Endothelial cell of umbilical vein (primary cell): ENCODE measurements around the gene FNBP1L.

GRCh38 chr1:93447808-93448330, at the start of gene FNBP1L:
TSS of gene FNBP1L (plus strand) at chr1:93448118.
- PRO-cap, result bidirectional peak, plus-strand start at chr1:93448137, minus-strand start at chr1:93448009
CAGE:
- cytosol, long polyA minus RNA, result start-site peak on the plus strand at chr1:93448122-93448126, 63 reads
- cytosol, long polyA plus RNA, result start-site peak on the plus strand at chr1:93448075-93448141, 121 and 256 reads in 2 replicates; start-site peak on the plus strand at chr1:93448261-93448296, 19 and 51 reads in 2 replicates
- long polyA plus RNA, result start-site peak on the plus strand at chr1:93448074-93448142, 515 and 460 reads in 2 replicates
- nucleus, long polyA minus RNA, result start-site peak on the plus strand at chr1:93448089-93448163, 959 reads
- nucleus, long polyA plus RNA, result start-site peak on the plus strand at chr1:93448075-93448142, 326 and 384 reads in 2 replicates; start-site peak on the plus strand at chr1:93448243-93448301, 18 and 44 reads in 2 replicates

GRCh38 chr1:93582826-93583605, 98.6 kb downstream of the BCAR3 start:
- PRO-cap, result no peak
CAGE:
- cytosol, long polyA minus RNA, result no peak
- cytosol, long polyA plus RNA, result no peak
- long polyA plus RNA, result no peak
- nucleus, long polyA minus RNA, result no peak
- nucleus, long polyA plus RNA, result no peak

GRCh38 chr1:93595189-93595666, 86.4 kb downstream of the BCAR3 start:
- PRO-cap, result no peak
CAGE:
- cytosol, long polyA minus RNA, result no peak
- cytosol, long polyA plus RNA, result no peak
- long polyA plus RNA, result no peak
- nucleus, long polyA minus RNA, result no peak
- nucleus, long polyA plus RNA, result no peak

DNA sequence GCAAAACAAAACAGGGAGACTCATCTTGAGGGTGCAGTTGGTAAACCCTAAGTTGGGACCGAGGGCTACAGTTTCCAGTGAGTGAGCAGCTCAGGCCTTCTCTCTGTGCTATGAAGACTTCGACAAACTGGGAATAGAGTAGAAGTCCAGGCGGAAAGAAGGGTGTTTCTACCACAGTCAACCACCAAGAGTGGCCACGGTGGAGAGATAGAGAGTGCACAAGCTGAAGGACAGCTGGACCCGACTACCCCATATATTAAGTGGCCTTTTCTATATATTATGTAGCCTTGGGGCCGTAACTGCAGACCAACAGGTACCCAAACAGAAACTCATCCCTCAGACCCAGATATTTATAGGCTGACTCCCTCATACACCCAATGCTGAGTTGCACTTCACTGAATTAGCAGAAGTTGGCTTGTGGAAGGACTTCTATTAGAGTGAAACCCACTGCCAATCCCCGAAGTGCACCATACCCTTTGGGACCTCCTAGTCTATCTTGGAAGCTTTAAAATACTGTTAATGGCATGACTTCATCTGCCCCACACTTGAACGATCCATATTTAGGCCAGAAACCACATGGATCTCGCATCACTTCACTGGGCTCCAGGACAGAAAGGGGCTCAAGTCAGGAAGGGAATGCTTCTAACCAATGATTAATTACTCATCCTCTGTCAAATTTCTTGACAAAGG, 69.3 kb downstream of the BCAR3 start:
- PRO-cap, result no peak
CAGE:
- cytosol, long polyA minus RNA, result no peak
- cytosol, long polyA plus RNA, result no peak
- long polyA plus RNA, result no peak
- nucleus, long polyA minus RNA, result no peak
- nucleus, long polyA plus RNA, result no peak

- PRO-cap, result no peak
CAGE:
- cytosol, long polyA minus RNA, result no peak
- cytosol, long polyA plus RNA, result no peak
- long polyA plus RNA, result no peak
- nucleus, long polyA minus RNA, result no peak
- nucleus, long polyA plus RNA, result no peak
Measured at GRCh38 chr1:93630371-93630837, 51.2 kb downstream of the BCAR3 start.

DNA sequence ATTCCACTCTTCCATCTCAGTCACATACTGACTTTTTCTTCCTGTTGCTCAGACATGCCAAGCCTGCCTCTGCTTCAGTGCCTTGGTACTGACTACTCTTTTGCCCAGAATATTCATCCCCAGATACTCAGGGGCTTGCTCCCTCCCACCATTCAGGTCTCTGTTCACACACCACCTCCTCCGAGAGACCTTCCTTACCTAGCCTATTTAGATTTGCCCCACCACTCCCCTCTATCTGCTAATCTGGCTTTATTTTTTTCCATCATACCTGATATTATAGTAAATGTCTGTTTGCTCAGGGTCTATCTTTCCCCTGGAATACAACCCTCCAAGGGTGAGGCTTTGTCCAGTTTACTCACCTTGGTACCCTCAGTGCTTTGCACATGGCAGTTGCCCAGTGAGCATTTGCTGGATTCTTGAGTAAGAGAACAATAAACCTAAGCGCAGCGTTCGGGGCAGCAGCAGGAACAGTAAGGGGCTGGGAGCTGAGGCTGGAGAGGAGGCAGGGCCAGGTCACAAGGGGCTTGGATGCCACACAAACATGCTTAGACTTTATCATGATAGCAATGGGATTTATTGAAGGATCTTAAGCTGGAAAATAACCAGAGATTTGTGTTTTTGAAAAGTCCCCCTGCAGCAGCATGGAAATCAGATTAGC, 26.9 kb downstream of the BCAR3 start:
- PRO-cap, result no peak
CAGE:
- cytosol, long polyA minus RNA, result no peak
- cytosol, long polyA plus RNA, result no peak
- long polyA plus RNA, result no peak
- nucleus, long polyA minus RNA, result no peak
- nucleus, long polyA plus RNA, result no peak

- PRO-cap, result no peak
CAGE:
- cytosol, long polyA minus RNA, result no peak
- cytosol, long polyA plus RNA, result no peak
- long polyA plus RNA, result start-site peak on the minus strand at chr1:93665790-93666528, 7 and 6 reads in 2 replicates
- nucleus, long polyA minus RNA, result start-site peak on the minus strand at chr1:93665831-93666216, 27 reads
- nucleus, long polyA plus RNA, result no peak
Measured at GRCh38 chr1:93665545-93666406, 15.9 kb downstream of the BCAR3 start.

DNA sequence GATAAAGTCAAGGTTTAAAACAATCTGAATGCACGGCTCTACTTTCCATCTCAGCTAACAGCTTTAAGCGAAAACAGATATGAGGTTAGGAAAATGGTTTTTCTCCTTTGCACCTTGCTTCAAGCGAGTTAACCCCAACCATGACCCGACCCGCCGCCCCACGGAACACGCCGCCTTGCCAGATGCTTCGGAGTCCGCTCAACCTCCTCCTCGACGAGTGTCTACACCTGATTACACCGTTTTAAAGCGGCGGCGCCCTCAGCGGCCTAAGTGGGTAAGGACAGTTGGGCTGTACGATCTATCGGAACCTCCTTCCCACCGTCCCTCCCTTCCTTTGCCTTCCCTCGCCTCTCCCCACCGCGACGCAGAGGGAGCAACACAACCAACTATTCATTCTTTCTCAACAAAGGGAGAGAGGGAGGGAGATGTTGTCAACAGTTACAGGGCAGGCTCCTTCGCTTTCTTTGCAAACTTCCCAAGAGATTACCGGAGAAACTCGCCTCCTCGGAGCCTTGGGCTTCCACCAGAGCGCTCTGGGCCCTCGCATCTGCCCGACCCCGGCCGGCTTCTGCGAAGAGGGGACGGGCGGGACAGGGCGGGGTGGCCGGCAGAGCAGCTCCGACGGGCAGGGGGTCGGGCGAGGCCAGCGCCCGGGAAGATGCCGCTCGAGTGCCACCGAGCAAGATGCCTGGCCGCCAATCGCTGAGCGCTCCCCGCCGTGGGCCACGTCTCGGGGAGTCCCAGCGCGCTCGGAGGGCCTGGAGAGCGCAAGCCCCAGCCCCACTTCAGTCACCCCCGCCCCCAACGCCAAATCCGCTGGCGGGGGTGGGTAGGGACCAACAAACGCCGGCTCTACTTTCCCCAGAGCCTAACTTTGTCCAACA, 775 bp downstream of the BCAR3 start:
- PRO-cap, result bidirectional peak, plus-strand start at position 406 of the sequence, minus-strand start at position 215 of the sequence; bidirectional peak, plus-strand start at position 610 of the sequence, minus-strand start at position 567 of the sequence
CAGE:
- cytosol, long polyA minus RNA, result no peak
- cytosol, long polyA plus RNA, result no peak
- long polyA plus RNA, result no peak
- nucleus, long polyA minus RNA, result start-site peak on the minus strand centred at position 234 of the sequence, 77 bp wide, 19 reads
- nucleus, long polyA plus RNA, result no peak

- PRO-cap, result no peak
CAGE:
- cytosol, long polyA minus RNA, result no peak
- cytosol, long polyA plus RNA, result no peak
- long polyA plus RNA, result no peak
- nucleus, long polyA minus RNA, result no peak
- nucleus, long polyA plus RNA, result no peak
Measured at GRCh38 chr1:93703984-93704378, 22.3 kb upstream of the BCAR3 start.

- PRO-cap, result no peak
CAGE:
- cytosol, long polyA minus RNA, result no peak
- cytosol, long polyA plus RNA, result no peak
- long polyA plus RNA, result no peak
- nucleus, long polyA minus RNA, result no peak
- nucleus, long polyA plus RNA, result no peak
Measured at GRCh38 chr1:93729455-93729800, 47.8 kb upstream of the BCAR3 start.

DNA sequence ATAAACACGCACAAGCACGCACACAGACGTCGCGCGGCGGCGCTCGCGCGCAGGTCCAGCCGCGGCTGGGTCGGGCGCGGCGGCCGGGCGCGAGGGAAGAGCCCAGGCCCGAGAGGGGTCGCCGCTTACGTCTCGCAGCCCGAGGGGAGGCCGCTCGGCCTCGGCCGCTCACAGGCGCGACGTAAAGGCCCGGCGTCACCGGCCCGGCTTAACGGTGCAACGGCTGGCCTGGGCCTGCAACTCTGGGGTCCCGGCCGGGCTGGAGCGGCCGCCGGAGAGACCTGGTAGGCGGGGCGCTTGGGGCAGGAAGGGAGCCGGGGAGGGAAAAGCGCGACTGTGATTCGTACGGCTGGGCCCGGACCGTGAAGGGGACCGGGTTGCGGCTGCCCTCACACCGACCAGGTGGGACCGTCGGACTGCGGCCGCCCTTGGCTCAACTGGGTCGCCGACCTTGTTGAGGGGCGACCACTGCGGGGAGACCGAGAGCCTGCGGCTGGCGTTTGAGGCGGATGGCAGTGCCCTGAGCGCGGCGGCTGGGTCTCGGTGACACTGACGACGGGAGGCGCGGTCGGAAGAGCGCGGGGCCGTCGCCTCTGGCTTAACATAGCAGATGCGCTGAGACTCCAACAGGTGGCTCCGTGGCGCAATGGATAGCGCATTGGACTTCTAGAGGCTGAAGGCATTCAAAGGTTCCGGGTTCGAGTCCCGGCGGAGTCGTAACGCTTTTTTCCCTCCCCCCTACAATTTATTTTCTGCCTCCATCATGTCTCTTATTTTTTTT, 31.9 kb downstream of the DNTTIP2 start:
- PRO-cap, result bidirectional peak, plus-strand start at position 629 of the sequence, minus-strand start at position 244 of the sequence
CAGE:
- cytosol, long polyA minus RNA, result no peak
- cytosol, long polyA plus RNA, result no peak
- long polyA plus RNA, result start-site peak on the minus strand centred at position 390 of the sequence, 292 bp wide, 17 and 15 reads in 2 replicates
- nucleus, long polyA minus RNA, result start-site peak on the minus strand centred at position 256 of the sequence, 70 bp wide, 22 reads
- nucleus, long polyA plus RNA, result no peak

GRCh38 chr1:93875569-93875866, 3.5 kb downstream of the DNTTIP2 start:
- PRO-cap, result no peak
CAGE:
- cytosol, long polyA minus RNA, result no peak
- cytosol, long polyA plus RNA, result start-site peak on the minus strand at chr1:93875655-93875736, 164 and 86 reads in 2 replicates
- long polyA plus RNA, result no peak
- nucleus, long polyA minus RNA, result no peak
- nucleus, long polyA plus RNA, result no peak

GRCh38 chr1:94093805-94094393, 27.0 kb downstream of the ABCA4 start:
- PRO-cap, result bidirectional peak, plus-strand start at chr1:94094310, minus-strand start at chr1:94094238
CAGE:
- cytosol, long polyA minus RNA, result no peak
- cytosol, long polyA plus RNA, result no peak
- long polyA plus RNA, result no peak
- nucleus, long polyA minus RNA, result start-site peak on the minus strand at chr1:94094048-94094059, 15 reads; start-site peak on the minus strand at chr1:94094238-94094264, 17 reads; start-site peak on the plus strand at chr1:94094310-94094328, 17 reads
- nucleus, long polyA plus RNA, result no peak

DNA sequence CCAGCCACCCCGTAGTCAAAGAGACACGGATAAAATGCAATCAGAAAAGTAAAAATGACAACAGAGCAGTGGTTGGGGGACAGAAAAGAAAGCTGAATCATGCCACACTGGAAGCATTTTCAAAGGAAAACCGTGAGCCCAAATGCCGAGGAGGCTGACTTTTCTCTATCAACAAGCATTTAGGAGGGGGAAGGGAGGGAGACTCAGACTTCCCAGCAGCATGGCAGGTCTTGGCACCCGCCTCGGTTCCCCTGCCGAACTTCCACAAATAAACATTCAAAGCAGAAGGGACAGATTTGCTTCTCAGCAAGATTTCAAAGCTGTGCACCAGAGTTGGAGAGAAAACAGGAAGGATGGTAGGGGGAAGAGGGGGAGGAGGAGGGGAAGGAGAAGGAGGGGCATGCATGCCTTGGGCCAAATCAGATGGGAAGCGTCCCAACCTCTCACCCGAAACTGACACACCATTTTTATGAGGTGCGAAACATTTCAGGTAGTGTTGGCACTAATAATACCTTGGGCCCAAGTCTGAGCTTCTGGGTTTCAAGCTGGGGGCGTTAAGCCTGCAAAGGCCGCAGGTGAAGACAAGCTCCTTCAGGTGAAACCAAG, 26.5 kb downstream of the ABCA4 start:
- PRO-cap, result no peak
CAGE:
- cytosol, long polyA minus RNA, result no peak
- cytosol, long polyA plus RNA, result no peak
- long polyA plus RNA, result no peak
- nucleus, long polyA minus RNA, result no peak
- nucleus, long polyA plus RNA, result no peak

DNA sequence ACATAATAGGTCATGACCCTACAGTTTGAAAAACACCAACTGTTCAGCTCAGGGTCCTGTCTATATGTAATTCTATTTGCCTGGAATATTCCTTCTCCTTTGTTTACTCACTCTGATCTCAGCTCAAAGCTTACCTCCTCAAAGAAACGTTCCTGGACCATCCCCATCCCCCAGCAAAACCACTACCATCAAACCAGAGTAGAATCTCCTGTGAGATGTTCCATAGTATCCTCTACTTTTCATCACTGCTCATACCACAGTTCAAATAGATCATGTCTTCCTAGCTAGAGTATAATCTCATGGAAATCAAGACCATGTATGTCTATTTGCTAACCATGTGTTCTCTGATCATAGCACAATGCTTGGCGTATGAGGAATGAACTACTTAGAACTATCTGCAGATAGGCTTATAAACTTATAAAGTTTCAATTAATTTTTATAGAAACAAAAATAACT, 3.5 kb downstream of the ARHGAP29 start:
- PRO-cap, result no peak
CAGE:
- cytosol, long polyA minus RNA, result no peak
- cytosol, long polyA plus RNA, result no peak
- long polyA plus RNA, result no peak
- nucleus, long polyA minus RNA, result no peak
- nucleus, long polyA plus RNA, result no peak

- PRO-cap, result bidirectional peak, plus-strand start at chr1:94247370, minus-strand start at chr1:94247374; bidirectional peak, plus-strand start at chr1:94247870, minus-strand start at chr1:94247685; bidirectional peak, plus-strand start at chr1:94247932, minus-strand start at chr1:94247936
CAGE:
- cytosol, long polyA minus RNA, result no peak
- cytosol, long polyA plus RNA, result start-site peak on the minus strand at chr1:94247681-94247742, 24 and 255 reads in 2 replicates
- long polyA plus RNA, result start-site peak on the minus strand at chr1:94247677-94247716, 143 and 136 reads in 2 replicates
- nucleus, long polyA minus RNA, result start-site peak on the minus strand at chr1:94247652-94247716, 412 reads
- nucleus, long polyA plus RNA, result no peak
Measured at GRCh38 chr1:94247066-94248202, 10.1 kb upstream of the ARHGAP29 start.

DNA sequence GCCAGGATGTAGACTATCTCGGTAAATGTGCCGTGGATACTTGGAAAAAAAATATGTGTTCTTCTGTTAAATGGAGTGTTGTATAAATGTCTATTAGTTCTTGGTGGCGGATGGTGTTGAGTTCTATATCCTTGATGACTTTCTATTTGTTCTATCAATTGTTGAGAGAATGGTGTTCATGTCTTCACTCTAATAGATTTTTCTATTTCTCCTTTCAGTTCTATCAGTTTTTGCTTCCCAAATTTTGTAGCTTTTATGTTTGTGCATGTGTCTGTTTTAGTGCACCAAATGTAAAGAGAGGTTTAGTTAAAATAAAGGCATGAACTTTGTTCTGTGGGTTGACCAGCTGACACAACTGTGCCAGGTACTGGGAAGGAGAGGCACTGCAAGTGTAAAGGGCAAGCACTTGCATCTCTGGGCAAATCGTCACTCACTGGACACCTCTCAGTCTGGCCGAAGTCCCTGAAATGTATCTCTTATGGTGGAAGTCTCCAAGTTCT, 38.6 kb upstream of the ABCD3 start:
- PRO-cap, result no peak
CAGE:
- cytosol, long polyA minus RNA, result no peak
- cytosol, long polyA plus RNA, result no peak
- long polyA plus RNA, result no peak
- nucleus, long polyA minus RNA, result no peak
- nucleus, long polyA plus RNA, result no peak

DNA sequence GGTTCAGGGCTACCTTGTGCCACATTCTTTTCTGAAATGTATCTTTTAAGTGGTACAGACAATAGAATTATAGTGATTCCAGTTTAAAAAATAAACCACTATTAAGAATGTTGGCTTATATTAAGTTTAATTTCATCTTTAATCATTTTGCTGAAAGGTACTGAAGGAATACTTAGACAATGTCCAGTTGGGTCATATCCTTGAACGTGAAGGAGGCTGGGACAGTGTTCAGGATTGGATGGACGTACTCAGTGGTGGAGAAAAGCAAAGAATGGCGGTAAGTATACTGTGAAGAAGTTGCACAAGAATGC, 42.3 kb downstream of the F3 start:
- PRO-cap, result no peak
CAGE:
- cytosol, long polyA minus RNA, result no peak
- cytosol, long polyA plus RNA, result no peak
- long polyA plus RNA, result no peak
- nucleus, long polyA minus RNA, result no peak
- nucleus, long polyA plus RNA, result no peak

DNA sequence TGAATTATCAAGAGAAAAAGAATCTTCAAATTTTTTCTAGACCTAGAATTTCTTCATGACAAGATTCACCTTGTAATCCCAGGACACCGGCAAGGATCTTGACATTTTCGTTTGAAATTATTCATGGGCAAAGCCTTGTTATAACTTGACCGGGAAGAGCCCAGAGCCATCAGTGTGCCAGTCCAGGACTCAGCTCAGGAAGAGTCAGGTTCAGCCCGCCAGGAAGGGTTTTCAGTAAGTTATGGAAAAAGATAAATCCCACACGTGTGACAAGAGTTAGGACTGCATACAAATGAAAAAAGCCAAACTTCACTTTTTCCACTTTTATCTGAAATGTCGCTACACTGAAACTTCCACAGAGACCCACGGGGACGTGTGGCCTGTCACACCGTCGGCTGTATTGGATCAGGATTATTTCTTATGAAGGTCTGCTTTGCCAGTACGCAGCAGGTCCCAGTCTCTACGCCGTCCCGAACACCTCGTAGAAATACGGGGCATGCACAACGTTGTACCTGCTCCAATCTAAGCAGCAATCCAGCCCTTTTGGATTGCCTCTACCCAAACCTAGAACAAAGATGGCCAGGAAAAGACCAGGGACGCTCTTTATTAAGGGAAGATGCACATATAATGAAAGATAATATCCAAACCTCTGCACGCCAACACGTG, 923 bp downstream of the F3 start:
- PRO-cap, result no peak
CAGE:
- cytosol, long polyA minus RNA, result no peak
- cytosol, long polyA plus RNA, result no peak
- long polyA plus RNA, result no peak
- nucleus, long polyA minus RNA, result no peak
- nucleus, long polyA plus RNA, result no peak

DNA sequence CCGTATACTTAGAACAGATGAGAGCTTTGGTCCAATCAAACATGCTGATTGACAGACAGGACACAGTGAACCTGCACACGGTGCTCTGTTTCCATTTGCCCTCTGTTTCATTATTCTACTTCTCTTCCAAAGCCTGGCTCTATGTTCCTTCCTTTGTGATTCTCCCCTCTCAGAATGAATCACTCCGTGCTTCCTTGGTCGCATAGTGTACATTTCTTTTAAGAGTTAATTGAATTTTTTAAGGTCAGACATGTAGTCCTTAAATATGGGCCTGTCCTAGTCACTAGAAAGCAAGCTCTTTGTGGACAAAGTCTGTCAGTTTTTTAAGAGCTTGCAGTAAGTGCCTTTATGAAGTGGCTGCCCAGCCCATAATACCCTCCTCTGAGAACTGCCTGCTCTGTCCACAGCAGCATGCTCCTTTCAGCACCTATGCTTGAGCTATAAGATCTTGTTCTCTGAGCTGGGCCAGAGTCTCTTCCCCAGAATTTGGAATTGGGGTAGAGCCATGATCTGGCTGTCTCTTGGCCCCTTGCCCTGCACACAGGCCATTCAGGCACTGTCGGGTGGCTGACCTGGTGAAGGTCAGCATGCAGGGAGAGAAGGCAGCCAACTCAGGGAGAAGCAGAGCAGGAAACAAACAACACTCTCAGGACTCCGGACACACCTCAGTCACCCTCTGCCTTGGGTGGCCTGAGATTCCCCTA, 66.7 kb upstream of the SLC44A3 start:
- PRO-cap, result no peak
CAGE:
- cytosol, long polyA minus RNA, result no peak
- cytosol, long polyA plus RNA, result no peak
- long polyA plus RNA, result no peak
- nucleus, long polyA minus RNA, result no peak
- nucleus, long polyA plus RNA, result no peak